WTC11 (cell line): Measurements from ENCODE around the gene SPIN4.

DNA sequence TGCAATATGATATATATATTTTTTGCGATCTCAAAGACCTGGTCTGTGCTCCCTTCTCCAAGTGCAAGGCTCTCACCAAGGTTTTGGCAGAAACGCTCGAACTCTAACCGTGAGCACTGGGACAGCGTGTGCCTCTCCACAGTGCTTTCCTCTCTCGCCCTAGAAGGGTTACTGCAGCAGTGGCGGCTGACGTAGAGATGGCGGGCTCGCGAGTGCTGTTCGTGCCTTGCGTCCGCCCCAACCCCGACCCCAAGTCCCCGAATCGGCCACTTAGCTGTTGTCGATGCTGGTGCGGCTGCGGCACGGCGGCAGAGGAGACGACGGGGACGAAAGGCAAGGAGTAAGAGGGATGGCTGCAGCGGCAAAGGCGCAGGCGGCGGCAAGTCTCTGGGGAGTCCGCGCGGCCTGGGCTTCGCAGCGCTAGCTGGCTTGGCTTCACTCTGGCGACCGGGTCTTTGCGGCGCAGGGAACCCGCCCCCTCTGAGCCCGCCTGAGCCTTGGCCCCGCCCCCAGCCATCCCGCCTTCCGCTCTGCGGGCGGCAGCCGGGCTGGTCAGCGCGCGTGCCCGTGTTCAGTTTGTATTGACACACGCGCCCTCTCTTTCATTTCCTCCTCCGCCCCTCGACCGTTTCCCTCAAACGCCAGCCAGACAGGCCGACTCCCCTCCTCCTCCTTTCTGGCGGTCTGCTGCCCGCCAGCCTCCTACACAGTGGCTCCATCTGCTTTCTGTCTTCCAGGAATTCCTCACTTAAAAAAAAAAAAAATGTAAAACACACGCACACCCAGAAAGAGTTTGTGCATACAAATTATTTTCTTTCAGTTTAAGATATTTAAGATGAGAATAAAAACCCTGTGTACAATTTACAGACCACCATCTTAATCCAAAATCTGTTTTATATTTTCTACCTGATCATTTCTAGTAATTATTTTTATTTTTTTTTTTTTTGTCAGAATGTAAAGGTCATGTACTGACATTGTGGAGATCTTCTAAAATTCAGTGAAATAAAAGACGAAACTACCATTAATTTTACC, at the start of gene SPIN4:
Gene SPIN4, minus strand, starts transcription at position 442 of the 1,032 bp plus-strand sequence.
- PRO-cap = bidirectional peak, plus-strand start at position 664 of the sequence, minus-strand start at position 442 of the sequence

DNA sequence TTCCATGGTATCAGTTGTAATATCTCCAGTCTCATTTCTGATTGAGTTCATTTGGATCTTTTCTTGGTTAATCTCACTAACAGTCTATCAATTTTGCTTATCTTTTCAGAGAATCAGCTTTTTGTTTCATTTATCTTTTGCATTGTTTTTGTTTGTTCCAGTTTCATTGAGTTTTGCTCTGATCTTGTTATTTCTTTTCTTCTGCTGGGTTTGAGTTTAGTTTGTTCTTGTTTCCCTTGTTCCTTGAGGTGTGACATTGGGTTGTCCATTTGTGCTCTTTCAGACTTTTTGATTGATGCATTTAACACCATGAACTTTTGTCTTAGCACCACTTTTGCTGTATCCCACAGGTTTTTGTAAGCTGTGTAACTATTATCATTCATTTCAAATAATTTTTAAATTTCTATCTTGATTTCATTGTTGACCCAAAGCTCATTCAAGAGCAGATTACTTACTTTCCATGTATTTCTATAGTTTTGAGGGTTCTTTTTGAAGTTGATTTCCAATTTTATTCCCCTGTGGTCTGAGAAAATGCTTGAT, 45.0 kb downstream of the ZC4H2 start:
- PRO-cap = no peak

DNA sequence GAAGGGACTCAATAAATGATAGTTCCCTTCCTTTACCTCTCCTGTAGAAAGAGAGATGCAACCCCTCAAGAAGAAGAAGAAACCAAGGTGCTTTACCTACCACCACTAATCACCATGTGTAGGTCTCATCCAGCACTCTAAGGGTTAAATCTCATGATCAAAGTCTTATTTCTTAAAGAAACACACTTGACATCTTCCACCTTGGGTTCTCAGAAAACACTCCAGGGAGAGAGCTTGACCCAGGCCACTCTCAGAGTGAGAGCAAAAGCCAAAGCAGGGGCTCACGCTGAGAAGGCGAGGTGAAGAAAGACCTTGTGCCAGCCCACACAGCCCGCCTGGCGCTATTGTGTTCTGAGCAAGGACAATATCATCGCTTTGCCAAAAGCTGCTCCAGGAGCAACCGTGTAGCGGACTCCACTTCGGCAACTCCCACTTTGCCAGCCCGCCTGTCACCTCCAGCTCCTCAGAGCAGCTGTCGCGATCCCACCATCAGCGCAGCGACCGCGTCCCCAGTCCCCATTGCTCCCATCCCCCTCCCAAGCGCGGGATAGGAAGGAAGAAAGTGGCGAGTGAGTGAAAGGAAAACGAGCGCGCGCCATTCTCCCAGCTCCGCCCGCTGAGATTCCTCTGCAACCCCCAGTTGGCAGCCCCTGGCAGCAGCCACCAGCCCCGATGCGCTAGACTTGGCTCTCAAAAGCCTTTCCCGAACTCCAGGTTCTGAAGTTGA, 856 bp downstream of the ZC4H2 start:
- PRO-cap = no peak

GRCh38 chrX:65514503-65515028, 20.0 kb downstream of the LAS1L start:
- PRO-cap = no peak

DNA sequence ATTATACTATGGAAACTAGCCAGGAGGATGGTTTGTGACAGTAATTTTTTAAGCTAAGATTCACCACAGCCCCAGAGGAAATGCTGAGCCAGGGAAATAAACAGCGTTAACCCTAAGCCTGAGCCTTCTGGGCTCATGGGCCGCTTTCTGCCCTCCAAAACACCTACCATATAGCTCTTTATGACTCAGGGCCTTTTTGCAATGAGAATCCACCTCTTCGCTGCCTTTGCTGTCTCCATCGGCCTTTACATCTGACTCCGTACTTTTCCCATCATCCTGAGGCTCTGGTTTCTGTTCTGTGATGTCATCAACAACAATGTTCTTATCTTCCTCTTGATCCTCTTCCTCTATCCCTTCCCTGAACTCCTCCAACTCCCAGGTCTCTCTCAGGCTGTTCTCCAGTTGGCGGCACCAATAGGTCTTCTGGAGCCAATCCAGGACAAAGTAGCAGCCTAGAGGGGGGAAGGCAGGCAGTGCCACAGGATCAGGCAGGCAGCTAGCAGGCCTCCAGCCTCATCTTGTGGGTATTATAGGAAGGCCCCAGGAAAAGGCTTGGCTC, 5.1 kb downstream of the LAS1L start:
- PRO-cap = no peak

DNA sequence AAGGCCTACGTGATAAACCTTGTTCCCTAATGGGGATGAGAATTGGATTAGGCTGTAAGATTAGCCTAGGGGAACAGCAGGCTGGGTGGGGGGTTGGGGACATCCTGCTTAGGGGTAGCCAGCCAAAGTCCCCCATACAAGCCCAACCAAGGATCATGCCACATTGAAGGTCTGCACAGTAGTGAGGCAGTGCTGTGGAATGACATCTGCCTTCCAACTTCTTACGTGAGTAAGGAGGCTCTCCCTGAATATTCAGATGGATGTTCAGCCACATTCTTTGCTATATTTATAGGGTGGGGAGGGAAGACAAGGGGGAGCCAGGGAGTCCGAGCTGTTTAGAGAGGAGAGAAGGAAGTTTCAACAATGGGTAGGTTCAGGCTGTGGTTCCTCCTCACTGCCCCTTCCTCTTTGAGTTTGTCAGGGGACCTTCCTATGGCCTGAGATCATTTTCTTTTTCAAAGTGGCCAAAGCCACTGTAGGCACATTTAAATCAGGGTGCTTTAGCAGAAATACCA, 29.7 kb downstream of the MSN start:
- PRO-cap = no peak

- PRO-cap = no peak
These were observed 67.7 kb downstream of the MSN start for GRCh38 chrX:65735069-65735613.

GRCh38 chrX:65742249-65742651, 74.8 kb downstream of the MSN start:
- PRO-cap = no peak

- PRO-cap = no peak
These were observed 113.5 kb downstream of the VSIG4 start for GRCh38 chrX:65926136-65927112.

DNA sequence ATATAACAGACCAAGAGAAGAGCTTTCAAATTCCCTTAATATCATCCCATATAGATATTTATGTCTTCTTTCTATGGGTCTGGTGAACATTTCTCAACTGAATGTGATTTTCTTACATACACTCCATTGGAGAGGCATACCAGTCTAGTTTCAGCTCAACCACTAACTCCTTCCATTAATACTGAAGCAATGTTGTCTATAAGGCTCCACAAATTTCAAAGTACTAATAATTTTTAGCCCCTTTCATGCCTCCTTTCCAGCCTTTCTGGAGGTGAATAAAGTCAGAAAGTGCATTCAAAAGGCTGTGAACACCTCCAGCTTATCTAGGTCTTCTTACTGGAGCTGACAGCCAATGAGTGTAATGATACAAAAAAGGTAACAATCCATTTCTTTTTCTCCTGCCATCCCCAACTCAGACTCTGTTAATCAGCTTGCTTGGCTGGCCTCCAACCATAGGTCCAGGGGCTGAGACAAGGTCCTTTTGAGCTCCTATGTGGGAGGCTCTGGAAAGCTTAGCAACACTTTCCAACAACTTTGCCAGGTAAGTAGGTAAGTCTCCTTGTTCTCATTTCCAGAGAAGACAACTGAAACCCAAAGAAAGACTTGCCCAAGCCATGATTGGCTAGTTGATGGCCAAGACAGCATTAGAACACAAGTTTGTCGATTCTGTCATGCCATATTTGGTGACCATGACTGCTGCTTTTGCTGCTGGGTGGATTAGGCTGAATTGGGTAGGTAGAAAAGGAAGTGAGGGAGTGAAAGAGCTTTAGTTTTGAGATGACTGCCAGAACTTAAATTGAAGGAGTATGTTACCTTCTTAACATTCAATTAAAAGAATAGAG, 23.0 kb downstream of the VSIG4 start:
- PRO-cap = no peak

- PRO-cap = no peak
These were observed 976 bp downstream of the HEPH start for GRCh38 chrX:66164874-66165572.

DNA sequence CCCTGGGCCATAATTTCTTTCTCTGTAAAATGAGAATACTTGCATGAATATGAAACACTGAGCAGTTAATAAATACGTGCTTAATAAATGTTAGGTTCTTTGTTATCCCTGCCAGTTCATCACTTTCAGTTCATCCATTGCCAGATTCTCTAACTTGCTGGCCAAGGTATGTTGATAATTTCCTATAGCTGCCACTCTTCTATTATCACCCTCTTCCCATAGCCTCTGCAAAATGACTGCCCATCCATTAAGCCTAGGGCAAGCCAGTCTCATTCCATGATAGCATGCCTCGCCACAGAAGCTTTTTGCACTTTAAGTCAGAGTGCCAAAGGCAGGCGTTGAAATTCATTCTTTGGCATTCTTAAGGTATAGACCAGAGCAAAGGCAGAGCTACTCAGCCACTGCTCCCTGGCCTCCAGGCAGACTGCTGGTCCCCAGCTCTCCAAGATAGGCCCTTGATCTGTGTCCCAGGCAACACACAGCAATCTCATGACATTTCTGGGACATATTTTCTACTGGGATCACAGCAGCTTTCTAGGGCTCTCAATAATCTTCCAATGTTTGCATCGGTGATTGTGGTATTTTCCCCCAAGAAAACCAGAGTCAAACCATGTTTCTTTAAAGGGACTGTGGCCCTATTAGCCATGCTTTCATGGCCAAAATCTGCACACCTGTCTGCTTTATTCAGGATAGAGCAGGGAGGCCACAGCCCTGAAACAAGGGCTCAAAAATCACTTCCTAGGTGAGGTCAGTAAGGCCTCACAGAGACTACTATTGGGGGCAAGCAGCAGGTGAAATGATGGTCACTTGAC, 388.7 kb downstream of the OPHN1 start:
- PRO-cap = no peak

GRCh38 chrX:68666755-68666985, 19.2 kb downstream of the STARD8 start:
- PRO-cap = no peak

DNA sequence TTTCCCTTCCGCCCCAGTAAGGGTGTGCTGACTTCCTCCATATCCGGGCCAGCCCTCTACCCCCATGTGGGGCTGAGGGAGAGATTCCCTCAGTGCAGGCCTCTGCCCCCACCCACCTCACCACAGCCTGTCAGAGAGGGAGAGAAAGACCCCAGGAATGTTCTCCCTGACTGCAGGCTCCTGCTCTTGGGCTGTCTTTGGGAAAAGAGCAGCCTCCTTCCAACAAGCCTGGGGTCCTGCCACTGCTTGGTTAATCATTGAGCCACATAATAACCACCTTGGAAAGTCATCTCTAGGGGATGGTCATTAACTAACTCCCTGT, 50.2 kb downstream of the STARD8 start:
- PRO-cap = no peak

GRCh38 chrX:68838156-68838744, 9.4 kb downstream of the EFNB1 start:
- PRO-cap = no peak

DNA sequence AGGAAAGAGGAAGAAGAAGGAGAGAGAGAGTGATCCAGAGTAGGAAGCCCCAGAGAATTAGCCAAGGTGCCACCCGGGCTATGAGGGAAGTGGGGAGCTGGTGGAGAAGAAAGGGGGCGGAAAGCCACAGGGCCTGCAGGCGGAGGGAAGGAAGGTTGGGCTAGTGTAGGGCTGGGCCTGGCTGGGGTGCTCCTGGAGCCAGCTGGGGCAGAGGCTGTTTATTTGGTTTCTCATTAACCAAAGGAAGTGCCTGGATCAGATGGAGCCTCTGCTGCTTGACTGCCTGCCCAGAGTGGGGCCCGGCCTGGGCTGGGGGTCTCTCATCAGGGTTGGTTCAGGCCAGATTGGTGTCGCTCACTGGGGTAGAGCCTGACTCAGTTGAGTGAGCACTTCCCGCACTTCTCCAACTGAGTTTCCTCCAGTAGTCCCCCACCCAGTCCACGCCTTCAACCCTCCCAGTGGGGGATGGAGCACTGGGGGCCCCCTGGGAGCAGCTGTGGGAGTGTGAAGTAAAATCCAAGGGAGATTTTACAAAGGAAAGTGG, 14.3 kb downstream of the EFNB1 start:
- PRO-cap = no peak

DNA sequence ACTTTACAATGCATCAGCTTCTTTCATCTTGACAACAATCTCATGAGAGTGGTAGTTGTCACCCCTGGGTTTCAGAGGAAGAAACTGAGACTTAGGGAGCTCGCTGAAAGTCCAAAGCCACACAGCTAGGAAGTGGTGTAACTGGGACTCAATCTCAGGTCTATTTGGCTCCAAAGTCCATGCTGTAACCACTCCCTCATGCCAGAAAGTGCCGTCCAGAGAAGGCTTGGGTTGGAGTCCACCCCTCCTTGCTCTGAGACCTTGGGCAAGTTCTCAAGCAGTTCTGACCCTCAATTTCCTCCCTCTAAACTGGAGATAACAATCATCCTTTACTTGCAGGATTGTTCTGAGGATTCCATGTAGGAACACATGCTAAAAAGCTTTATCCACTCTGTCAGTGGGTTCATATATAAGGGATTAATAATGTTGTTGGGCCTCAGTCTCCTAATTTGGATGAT, 40.6 kb downstream of the EFNB1 start:
- PRO-cap = no peak

GRCh38 chrX:68998577-68999307, 166.5 kb downstream of the PJA1 start:
- PRO-cap = no peak

DNA sequence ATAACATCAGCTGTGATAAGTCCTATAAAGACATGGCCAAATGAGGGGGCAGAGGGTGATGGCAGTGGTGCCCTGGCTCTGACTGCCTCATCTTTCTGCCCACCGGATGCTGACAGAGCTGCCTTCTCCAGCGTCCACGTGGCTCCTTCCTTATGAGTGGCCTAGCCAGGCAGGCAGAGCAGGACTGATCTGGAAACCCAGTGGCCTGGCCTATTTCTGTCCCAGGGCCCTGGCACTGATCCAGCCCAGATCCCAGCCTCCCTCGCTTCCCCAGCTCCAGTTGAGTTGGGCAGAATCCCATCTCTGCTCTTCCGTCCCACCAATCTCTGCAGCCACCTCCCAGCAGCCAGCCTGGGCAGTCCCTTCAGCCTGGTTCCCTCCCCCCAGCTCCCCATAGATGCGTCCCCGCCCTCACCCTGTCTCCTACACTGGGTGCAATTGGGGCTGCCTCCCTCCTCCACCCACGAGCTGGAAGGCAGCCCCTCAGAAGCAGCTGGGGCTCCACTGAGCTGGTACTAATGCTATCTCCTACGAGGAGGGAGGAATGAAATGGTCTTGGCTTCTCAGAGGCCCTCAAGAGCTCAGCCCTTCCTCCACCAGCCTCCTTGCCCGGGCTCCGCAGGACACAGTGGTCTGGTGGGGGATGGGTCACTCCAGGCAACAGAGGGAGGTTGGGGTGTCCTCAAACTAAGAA, 94.2 kb downstream of the PJA1 start:
- PRO-cap = no peak

DNA sequence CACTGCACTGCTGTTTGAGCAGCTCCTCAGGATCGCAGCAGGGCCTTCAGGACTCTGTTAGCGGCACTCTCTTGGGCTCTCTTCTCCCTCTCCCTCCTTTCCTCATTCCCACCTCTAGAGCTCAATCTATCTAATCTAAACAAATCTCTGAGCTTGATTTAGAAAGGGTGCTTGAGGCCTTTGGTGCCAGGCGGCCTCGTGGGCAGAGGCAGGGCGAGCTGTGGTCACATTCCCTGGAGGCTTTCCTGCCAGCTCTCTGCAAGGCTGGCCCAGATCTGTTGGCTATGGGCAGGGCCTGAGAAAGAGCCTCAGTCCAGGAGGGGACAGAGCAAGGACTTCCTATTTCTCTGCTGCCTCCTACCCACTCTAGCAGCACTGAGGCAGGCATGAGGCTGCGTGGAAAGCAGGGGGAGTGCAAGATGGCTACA, 38.6 kb downstream of the PJA1 start:
- PRO-cap = no peak